MCF 10A (cell line): ENCODE measurements around a stretch of chr9.

GRCh38 chr9:104894447-104895102 lies 33.4 kb downstream of the ABCA1 start:
- PRO-cap, result no peak
- RRBS, result no CpG with 5 or more reads among the region's 1 CpG

DNA sequence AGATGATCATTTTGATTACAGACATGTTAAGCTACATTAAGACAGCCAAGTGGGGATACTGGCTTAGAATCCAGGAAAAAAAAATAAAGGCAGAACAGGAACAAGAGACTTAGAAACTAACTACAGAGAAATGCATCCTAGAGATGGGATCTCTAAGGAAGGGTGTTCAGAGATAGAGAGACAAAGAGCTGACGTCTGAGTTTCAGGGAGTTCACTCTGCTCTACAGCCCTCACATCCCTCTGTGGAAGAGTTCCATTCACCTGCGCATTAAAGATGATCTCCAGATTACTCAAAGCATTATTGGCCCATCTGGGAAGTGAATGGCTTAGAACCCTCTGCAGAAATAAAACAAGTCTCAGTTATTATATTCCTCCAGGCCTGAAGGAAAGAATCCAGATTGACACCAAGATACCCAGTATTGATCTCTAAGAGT lies 25.1 kb downstream of the ABCA1 start:
- PRO-cap, result no peak
- RRBS, result no CpG with 5 or more reads among the region's 2 CpGs

- PRO-cap, result no peak
- RRBS, result no CpG with 5 or more reads among the region's 4 CpGs
These were observed 20.7 kb downstream of the ABCA1 start for GRCh38 chr9:104907236-104907708.

DNA sequence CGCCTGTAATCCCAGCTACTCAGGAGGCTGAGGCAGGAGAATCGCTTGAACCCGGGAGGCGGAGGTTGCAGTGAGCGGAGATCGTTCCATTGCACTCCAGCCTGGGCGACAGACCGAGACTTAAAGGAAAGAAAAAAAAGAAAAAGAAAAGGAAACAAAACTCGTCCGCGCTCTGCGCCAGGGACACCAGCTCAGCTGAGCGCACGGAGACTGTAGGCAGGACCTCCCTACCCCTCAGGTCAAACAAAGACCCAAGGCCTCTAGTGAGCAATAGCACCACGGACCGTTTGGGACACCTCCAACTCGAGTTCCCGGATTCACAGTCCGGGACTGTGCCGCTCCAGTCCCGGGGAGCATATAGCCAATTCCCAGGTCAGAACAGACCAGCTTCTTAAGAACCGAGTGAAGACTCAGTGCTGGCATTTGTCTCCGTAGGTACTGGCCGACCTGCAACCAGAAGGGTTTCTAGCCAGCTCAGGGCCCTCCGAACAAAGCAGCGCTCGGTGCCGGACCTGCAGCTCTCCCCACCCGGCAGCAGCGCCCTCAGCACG lies 798 bp downstream of the ABCA1 start:
- PRO-cap, result no peak
- RRBS, result no CpG with 5 or more reads among the region's 31 CpGs

- PRO-cap, result no peak
- RRBS, result no CpG with 5 or more reads among the region's 3 CpGs
These were observed 134.5 kb upstream of the ABCA1 start for GRCh38 chr9:105062535-105062823.

DNA sequence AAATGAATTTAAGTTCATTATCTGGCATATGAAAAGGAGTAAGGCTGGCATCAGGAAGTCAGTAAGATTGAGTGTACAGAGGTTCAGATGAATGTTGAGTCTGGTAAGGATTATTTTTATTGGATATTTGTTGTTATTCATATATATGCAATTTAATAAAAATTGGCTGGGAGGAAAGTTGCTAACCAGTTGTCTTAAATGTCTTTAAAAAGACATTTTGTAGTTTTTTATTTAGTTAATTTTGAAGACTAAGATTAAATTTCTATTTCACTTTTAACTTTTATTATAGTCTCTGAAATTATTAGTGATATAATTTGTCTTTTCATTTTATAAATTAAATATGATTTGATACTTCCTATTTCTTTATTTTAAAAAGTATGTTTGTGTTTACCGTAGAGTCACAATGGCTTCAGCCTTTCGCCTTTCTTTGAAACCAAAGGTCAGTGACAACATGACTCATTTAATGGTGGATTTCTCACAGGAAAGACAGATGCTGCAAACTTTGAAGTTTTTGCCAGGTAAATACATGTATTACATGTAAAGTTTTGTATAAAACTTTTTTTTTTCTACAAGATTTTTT lies 36.2 kb downstream of the FSD1L start:
- PRO-cap, result no peak
- RRBS, result no CpG with 5 or more reads among the region's 2 CpGs

GRCh38 chr9:105581425-105581837 lies 23.5 kb downstream of the FKTN start:
- PRO-cap, result no peak
- RRBS, result no CpG with 5 or more reads among the region's 13 CpGs

DNA sequence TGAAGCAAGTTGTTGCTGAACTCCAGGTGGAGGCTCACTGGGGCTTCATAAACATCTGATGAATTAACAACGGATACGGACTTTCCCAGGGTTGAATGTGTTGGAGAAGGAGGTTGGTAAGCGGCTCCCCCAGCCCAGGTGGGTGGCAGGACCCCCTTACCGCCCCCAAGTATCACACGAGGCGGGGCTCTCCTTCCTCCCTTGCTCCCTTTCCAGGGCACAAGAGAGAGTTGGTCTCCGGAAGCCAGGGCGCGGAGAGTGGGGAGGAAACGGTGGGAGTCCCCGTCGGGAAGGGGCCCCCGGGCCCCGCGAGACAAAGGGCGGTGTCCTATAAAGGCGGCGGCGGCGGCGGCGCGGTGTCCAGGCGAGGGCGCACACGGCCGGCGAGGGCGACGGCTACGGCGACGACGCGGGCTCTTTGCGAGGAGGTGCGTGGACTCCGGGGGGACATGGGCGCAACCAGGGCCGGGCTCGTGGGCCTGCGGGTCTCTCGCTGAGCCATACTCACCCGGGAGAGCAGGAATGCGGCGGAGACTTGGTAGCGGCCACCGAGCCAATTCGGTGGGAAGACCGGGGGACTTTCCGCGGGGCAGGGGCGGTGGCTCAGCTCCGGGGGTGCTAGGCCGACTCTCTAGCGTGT lies 6.3 kb upstream of the TAL2 start:
- PRO-cap, result unidirectional peak, plus-strand start at position 375 of the sequence
- RRBS, result 4% methylated on average over 45 of the region's 56 CpGs

- PRO-cap, result no peak
- RRBS, result no CpG with 5 or more reads among the region's 5 CpGs
These were observed 235.9 kb downstream of the TMEM38B start for GRCh38 chr9:105930037-105930778.

- PRO-cap, result no peak
- RRBS, result no CpG with 5 or more reads among the region's 6 CpGs
These were observed 187.1 kb upstream of the ZNF462 start for GRCh38 chr9:106675614-106676499.

DNA sequence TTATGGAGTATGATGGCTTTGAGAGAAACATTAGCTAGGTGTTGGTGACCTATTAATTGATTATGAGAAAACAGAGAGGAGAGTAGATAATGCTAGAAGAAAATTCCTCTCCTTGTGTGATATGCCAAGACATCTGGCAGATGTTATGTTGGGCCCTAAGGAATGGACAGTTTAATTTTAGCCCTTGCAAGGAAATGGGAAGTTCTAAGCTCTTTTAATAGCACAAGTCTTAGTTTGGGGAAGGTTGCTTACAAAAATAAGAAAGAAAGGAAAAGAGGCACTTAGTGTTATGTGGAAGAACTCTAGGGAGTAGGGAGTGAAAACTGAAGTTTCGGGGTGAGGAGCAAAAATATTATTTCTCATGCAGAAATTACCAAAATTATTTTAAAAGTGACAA lies 5.2 kb downstream of the ZNF462 start:
- PRO-cap, result no peak
- RRBS, result no CpG with 5 or more reads among the region's 1 CpG

GRCh38 chr9:106880746-106881142 lies 17.8 kb downstream of the ZNF462 start:
- PRO-cap, result no peak
- RRBS, result no CpG with 5 or more reads among the region's 6 CpGs

DNA sequence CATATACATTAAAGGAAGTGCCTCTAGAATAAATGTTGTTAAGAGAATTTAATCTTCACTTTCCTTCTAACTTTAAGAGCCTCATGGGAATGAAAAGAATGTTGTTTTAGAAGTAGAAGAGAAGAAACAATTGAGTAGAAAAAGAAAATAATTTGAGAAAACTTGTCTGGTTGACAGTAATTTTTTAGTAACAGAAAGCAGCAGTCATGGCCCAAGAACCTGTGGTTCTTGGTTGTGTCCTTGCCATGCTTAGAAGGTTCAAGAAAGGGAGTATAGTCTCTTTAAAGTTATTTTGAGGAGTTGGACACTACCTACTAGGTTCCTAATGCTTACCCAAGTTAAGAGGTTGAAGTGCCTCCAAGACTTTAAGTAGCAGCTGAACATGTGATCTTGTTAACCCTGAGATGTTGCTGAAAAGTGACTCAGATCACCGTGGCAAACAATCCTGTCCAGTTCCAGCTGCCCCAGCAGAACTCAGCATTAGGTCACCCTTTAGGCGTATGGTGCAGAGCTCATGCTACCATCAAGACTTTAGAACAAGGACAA lies 22.3 kb downstream of the ZNF462 start:
- PRO-cap, result bidirectional peak, plus-strand start at position 480 of the sequence, minus-strand start at position 340 of the sequence
- RRBS, result no CpG with 5 or more reads among the region's 2 CpGs

DNA sequence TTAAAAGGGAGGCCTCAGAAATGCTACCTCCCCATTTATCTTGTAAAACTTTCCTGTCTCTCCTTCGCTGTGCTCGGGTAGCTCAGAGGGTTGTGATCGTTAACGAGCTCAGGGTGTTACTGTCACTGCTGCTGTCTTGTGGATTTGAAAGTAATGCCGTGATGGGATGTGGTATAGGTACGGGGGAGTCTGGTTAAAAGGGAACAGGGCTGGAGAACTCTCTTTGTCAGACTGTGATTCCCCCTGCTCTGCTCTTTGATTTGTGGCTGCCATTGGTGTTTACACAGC lies 26.2 kb downstream of the ZNF462 start:
- PRO-cap, result no peak
- RRBS, result no CpG with 5 or more reads among the region's 6 CpGs

- PRO-cap, result bidirectional peak, plus-strand start at chr9:107213766, minus-strand start at chr9:107213645
- RRBS, result no CpG with 5 or more reads among the region's 8 CpGs
These were observed 69.6 kb upstream of the RAD23B start for GRCh38 chr9:107213420-107214006.

DNA sequence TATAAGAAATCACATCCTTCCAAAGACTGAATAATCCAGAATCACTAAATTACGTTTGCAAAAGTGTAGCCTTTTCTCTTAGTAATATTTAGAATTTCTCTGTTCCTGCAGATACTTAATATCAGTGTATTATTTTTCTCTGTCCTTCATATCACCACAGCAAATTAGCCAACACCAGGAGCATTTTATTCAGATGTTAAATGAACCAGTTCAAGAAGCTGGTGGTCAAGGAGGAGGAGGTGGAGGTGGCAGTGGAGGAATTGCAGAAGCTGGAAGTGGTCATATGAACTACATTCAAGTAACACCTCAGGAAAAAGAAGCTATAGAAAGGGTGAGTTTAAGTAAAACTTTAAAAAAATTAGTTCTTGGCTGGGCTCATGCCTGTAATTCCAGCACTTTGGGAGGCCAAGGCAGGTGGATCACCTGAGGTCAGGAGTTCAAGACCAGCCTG lies 41.6 kb downstream of the RAD23B start:
- PRO-cap, result no peak
- RRBS, result no CpG with 5 or more reads among the region's 1 CpG

DNA sequence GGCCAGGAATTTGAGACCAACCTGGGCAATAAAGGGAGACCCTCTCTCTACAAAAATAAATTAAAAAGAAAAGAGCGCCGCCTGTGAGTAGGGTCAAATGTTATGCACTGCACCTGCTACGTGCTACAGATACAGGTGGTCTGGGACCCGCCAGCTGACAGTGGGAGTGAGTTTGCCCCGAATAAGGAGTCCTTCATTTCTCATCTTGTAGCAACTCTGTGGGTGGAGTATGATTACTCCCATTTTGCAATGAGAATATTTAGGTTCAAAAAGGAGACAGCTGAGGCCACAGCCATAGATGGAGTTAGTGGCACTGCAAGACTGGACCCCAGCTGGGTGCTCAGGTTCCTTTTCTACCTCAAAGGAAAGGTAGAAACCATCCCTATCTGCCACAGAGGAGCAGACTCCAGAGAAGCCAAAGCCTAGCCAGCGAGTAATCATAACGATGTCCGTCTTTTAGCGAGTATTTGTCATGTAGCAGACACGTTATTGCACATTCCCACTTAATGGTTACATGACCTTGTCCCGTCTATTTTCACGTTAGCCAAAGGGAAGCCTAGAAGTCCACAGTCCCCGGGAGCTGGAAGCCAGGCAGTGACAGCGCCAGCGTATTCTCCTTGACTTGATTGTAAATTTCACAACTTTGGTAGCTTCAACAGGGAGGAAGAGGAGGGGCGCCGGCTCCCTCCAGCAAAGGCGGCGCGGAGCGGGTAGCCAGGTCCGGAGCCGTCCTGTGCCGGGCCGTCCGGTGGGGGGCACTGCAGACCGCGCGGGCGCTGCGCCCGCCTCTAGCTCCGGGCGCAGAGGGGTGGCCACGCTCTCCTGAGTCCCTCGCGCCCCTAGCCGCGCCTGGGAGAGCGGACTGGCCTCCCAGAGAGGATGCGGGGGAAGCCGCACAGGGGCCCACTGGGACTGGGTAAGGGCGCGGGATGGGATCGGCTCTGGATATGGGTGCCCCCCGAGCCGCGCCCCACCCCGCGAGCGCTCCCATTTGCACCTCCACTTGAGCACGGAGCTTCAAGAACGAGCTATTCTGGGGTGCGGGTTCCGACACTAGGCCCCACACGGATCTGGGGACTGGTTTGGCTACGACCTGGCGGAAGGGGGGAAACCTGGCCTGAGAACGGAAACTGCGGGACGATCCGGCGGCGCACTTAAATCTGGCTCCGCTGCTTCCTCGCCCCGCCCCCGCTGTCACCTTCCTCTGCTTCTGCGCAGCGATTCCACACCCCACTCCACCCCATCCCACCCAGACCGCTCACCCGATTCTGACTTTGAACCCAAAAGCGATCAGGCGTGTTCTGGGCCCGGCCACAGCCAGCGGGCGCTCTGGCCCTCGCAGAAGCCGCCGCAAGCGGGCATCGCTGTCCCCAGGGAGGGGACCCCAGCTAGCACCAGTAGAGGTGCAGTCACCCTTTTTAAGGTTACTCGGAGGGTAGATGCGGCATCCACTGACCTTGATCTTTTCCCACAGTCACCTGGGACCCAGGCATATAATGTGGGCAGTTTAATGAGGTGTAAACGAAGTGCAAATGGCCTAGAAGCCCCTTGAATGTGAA lies 24.0 kb downstream of the KLF4 start:
- PRO-cap, result no peak
- RRBS, result 1% methylated on average over 14 of the region's 85 CpGs

DNA sequence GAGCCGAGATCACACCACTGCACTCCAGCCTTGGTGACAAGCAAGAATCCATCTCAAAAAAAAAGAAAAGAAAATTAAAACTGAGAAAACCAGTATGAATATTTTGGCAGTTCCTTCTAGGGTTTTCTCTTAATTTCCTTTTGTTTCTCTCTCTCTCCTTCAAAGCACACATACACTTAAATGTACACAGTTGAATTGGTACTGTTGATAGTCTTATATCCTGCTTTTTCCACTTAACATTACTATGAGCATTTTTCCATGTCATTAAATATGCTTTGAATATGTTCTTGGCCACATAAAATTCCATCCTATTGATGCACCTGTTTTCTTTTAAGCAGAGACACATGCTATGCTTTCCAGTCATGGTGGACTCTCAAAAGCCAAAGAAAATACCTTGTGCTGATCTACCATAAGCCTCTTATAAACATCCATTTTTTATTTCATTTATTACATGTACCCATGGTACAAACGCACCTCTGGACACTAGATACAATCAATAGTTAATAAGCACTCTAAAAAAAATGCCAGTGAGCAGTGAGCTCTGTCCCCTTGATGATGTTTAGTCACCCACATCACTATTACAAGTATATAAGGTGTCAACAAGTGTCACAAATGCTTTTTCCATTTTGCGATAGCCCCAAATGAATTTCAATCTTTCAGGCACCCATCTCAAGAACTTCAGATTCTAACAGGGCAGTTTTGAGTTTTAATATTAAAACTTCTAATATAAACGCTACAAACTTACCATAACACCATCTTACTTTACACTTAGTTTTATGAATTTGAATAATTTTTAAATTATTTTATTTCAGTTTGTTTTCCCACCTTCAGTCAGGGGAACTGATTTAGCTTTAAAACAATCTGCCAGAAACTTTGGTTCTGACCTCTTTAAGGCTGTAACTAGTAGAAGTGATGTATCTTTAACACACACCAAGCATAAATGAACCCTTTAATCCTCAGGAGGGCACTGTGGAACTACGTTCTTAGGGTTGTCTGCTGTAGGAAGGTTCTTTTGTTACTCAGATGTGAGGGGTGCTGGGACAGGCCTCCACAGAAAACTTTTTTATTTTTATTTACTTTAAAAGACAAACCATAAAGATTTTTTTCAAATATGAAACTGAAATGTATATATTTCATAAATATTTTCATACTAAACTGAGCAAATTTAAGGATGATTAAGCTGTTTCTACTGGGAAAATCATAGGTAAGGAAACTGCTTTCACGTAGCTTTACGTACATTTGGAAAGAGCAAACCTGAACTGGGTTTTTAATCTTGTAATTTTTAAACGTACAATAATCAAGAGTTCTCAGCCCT lies 5.8 kb downstream of the KLF4 start:
- PRO-cap, result no peak
- RRBS, result no CpG with 5 or more reads among the region's 8 CpGs

- PRO-cap, result no peak
- RRBS, result 92% methylated on average over 9 of the region's 63 CpGs
These were observed 2.4 kb downstream of the KLF4 start for GRCh38 chr9:107486959-107487878.

GRCh38 chr9:107509097-107509826 lies 19.7 kb upstream of the KLF4 start:
- PRO-cap, result no peak
- RRBS, result no CpG with 5 or more reads among the region's 11 CpGs